B cell (primary cell): ENCODE results near the gene RAP1GAP.

DNA sequence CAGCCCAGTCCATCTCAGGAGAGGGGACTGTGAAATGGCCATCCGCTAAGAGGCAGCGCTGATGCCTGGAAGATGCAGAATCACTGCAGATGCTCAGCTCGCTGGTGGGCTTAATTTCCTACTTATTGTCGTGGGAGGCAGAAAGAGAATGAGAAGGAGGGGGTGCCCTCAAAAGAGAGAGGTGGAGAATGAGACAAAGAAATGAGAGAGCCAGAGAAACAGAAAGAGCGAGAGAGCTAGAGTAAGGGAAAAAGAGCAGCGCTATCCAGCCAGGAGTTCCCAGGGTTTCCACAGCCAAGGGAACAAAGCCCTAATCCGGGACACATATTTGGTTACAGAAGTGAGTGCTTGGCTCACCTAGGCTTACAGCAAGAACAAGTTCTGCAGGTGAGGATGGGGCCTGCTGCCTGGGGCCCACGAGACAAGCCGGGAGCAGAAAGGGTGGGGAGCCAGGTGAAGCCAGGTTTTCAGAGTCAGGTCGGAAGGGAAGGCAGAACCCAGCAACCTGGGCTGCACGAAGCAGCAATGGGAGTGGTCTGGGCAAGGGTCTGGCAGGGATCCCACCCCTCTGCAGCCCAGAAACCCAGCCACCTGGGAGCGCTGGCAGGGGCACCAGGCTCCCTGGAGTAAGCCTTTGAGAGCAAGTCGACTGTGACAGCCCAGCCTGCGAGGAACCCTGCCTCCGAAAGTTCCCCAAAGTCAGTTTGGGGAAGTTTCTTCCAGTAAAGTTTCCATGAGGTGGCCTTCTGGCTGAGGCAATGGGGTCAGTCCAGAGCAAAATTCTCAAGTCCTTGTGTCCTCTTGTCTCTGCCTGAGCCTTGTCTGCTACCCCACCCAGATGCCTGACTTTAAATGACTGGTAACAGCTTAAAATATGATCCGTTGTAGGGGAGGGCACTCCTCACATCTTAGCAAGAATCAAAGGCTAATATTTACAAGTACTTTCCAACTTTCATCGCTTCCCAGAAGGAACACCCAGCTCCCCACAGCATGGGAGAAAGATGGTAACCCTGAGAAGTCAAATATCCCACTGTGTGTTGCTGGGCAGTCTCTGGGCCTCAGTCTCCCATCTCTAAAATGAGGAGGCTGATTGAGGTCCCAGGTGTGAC lies 5.6 kb downstream of the ECE1 start:
- PRO-cap, result no peak
- CAGE, long polyA plus RNA, result no peak

- PRO-cap, result bidirectional peak, plus-strand start at chr1:21290888, minus-strand start at chr1:21290806
- CAGE, long polyA plus RNA, result no peak
Observed at GRCh38 chr1:21290595-21291089, 379 bp upstream of the ECE1 start.

DNA sequence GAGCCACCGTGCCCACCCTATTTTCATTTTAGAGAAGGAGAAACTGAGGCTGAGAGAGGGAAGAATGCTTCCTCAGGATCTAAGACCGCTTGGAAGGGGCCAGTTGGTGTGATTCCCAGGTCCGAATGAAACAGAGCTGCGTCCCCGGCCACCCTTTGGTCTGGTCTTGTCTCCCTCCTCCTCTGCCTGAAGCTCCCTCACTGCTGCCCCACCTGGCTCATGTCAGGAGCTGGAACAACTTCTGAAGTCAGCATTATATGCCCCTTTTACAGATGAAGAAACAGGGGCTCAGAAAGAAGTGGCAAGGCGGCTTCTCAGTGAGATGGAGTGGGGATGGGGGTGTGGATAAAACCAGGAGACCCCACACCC lies 31.6 kb upstream of the ECE1 start:
- PRO-cap, result no peak
- CAGE, long polyA plus RNA, result no peak

GRCh38 chr1:21329014-21330149 lies 39.1 kb upstream of the ECE1 start:
- PRO-cap, result no peak
- CAGE, long polyA plus RNA, result no peak

DNA sequence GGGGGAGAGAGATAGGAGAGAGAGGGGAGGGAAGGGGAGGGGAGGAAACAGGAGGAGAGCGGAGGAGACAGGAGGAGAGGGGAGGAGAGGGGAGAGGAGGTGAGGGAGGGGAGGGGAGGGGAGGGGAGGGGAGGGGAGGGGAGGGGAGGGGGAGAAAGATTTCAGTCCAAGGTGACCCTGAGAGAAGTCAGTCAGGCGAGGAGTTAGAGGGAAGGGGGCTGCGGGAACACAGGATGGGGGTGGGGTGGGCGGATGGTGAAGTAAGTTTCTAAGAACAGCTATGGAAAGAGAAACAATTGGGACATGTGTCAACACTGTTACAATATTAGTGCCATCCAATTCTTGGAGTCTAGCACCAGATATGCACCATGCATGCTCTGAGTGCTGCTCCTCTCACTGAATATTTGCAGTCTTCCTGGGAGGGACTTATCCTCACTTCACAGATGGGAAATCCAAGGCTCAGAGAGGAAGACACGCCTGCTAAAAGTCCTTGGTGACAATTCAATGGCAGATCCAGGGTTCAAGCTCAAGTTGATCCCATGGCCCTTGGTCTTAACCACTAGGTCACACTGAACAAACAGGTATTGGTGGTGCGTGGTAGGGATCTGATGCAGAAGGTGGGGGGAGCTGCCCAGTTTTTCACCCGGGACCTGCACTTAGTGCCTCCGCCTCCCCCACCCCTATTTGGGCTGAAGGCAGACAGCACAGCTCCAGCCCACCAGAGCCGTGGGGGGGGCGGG lies 42.5 kb upstream of the ECE1 start:
- PRO-cap, result no peak
- CAGE, long polyA plus RNA, result no peak

DNA sequence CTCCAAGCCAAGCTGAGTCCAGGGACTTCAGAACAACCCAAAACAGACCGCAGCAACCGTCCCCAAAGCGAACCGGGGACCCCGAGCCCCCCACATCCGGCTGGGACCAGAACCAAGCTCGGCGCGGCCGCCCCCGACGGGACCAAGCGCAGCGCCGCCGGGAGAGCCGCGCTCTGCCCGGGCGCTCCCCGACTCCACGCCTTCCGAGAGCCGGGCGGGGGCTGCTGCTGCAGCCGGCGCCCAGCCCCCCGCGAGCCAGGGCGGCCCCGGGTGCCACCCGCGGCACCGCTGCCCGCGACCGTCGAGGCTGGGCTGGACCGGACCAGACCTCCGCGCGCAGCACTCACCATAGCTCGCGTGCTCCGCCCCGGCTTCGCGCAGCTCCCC lies 54.8 kb upstream of the ECE1 start:
- PRO-cap, result no peak
- CAGE, long polyA plus RNA, result no peak

- PRO-cap, result no peak
- CAGE, long polyA plus RNA, result no peak
Observed at GRCh38 chr1:21427621-21428222, 12.2 kb upstream of the NBPF3 start.

DNA sequence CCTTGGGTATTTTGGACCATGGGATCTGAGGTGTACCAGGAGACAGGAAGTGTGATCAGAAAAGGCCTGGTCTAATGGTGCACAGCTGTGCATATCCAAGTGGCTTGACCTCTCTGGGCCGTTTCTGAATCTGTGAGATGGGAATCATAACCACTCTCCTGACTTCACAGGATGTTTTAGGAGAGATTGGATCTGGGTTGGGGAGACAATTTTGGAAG lies 37.0 kb downstream of the ALPL start:
- PRO-cap, result no peak
- CAGE, long polyA plus RNA, result no peak

- PRO-cap, result no peak
- CAGE, long polyA plus RNA, result no peak
Observed at GRCh38 chr1:21549867-21550752, 40.9 kb downstream of the ALPL start.

- PRO-cap, result no peak
- CAGE, long polyA plus RNA, result no peak
Observed at GRCh38 chr1:21627070-21627423, 42.1 kb downstream of the RAP1GAP start.

DNA sequence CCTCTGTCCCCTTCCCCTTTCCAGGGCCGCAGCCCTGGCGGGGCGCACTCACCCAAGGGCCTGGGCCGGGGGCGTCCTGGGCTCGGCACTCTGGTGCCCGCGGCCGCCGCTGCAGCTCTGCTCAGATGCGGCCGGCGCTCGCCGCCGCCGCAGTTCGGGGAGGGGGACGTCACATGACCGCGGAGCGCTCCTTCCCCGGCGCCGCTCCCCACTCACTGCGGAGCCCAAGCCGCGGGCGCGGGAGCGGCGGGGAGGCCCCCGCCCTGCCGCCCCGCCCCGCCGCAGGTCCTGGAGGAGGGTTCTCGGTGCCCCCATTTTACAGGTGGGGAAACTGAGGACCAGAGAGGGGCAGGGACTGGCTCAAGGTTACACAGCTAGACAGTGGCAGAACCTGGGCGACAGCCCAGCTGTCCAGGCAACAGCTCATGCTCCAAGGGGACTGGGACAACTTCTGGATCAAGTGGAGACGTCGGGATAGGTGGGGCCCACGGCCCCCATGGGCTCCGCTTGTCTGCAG lies at the start of gene RAP1GAP:
RAP1GAP (minus strand) TSS at position 156 of the 517 bp plus-strand sequence.
- PRO-cap, result no peak
- CAGE, long polyA plus RNA, result no peak

DNA sequence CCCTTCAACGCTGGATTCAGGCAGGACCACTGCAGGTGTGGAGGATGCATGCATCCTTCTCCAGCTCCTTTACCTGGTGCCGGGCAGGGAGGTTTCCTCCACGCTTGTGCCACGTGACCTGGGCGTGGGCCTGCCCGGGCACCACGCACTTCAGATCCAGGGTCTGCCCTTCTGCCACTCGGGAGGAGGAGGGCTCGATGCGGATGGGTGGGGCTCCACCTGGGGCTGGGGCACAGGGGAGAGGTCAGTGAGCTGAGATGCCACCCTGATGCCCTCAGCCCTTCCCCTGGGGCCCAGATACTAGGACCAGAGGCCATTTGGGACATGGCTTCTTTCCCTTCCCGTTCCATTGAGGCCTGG lies 32.0 kb downstream of the LDLRAD2 start:
- PRO-cap, result no peak
- CAGE, long polyA plus RNA, result no peak

- PRO-cap, result no peak
- CAGE, long polyA plus RNA, result no peak
Observed at GRCh38 chr1:21884629-21885788, 52.1 kb downstream of the HSPG2 start.

GRCh38 chr1:21890312-21890804 lies 46.8 kb downstream of the HSPG2 start:
- PRO-cap, result no peak
- CAGE, long polyA plus RNA, result no peak

DNA sequence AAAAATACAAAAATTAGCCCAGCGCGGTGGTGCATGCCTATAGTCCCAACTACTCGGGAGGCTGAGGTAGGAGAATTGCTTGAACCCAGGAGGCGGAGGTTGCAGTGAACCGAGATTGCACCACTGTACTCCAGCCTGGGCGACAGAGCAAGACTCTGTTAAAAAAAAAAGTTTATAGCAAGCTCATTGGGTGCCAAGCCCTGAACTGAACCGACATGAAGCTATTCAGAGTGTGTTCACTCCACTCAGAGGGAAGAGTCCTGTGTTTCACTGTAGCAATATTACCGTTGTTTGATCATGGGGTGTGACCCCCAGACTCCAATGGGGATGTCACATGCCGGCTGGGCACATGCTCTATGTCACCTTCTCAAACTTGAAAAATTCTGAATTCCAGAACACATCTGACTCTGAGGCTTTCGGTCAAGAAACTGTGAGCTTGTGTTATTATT lies 36.4 kb downstream of the HSPG2 start:
- PRO-cap, result no peak
- CAGE, long polyA plus RNA, result no peak

DNA sequence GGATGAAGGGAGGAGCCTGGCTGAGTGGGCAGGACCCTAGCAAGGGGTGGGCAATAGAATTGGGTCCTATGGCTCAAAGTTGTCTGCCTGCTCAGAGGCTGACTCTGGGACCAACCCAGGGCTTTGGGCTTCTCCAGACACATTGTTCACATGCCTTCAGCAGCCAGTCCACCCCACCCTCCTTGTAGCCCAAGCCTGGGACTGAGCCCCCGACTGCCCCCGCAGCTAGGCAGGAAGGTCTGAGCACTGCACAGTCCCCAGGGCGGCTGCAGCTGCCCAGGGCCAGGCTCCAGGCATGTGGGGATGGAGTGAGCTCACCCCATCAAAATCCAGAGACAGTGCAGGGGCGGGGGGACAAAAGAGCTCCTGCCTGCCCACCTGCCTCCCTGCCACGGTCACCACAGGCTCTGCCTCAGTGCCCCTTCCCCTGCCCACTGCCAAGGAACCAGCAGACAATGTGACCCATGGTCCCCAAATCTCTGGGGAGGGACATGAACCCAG lies 35.6 kb downstream of the HSPG2 start:
- PRO-cap, result no peak
- CAGE, long polyA plus RNA, result no peak

GRCh38 chr1:21905877-21907274 lies 30.7 kb downstream of the HSPG2 start:
- PRO-cap, result no peak
- CAGE, long polyA plus RNA, result no peak

DNA sequence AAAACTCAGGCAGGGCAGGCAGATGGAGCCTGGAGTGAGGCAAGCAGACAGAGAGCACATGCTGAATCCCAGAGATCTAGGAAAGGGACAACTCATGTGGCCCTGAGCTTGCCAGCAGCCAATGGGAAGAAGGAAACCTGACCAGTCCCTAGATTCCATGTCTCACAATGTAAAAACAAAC lies 27.9 kb downstream of the HSPG2 start:
- PRO-cap, result no peak
- CAGE, long polyA plus RNA, result no peak

- PRO-cap, result no peak
- CAGE, long polyA plus RNA, result no peak
Observed at GRCh38 chr1:21938550-21939075, 1.5 kb upstream of the HSPG2 start.

- PRO-cap, result no peak
- CAGE, long polyA plus RNA, result no peak
Observed at GRCh38 chr1:21939497-21940309, 2.6 kb upstream of the HSPG2 start.